ENCODE measurements around the genes ZFP3, C1QBP and MED31.

DNA sequence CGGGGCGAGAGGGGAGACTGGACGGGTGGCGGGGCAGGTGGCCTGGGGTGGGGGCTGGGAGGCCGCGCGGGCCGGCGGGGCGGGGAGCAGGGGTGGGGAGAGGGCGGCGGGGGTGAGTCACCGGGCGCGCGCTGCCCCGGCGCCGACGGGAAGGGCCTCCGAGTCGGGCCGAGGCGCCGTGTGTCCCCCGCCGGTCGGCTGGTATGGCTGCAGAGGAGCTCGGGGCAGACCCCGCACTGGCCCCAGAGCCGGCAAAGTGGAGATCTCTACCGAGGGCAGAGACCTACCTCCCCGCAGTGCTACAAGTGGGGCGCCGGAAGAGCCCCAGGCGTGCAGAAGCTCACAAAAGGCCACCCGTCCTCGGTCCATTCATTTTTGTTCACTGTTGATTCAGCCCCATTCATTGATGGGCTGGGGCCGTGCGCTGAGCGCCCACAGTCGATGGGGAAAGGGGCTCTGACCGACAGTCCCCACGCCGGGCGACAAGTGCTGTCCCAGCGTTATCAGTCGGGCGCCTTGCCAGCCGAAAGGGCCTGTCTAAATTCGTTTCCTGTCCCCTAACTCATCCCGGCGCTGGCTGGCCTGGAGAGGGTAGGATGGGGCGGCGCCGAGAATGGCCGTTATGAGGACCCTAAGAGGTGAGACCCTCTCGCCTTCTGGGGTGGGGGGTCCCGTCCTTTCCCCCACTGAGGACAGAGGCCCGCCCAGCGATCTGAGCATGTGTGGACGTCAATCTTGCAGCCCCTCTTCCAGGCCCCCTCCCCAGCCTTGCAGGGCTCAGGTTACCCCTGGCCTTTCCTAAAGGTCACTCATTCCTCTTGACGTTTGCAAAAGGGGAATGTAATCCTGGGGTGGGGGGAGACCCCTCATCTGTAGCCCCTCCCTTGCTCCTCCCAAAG lies 677 bp upstream of the ENO3 start:
- PRO-cap = bidirectional peak, plus-strand start at position 161 of the sequence, minus-strand start outside the sequence
- RAMPAGE, long total RNA, 5 experiments = no peak in any of the 5 experiments
- RRBS = 2% methylated on average over 36 of the region's 63 CpGs

GRCh38 chr17:4960548-4960947 lies 7.1 kb downstream of the SPAG7 start:
- PRO-cap = no peak
- RAMPAGE, long total RNA, 5 experiments = no peak in any of the 5 experiments
- RRBS = no CpG with 5 or more reads among the region's 5 CpGs

GRCh38 chr17:4973811-4974588 lies 6.4 kb upstream of the SPAG7 start:
- PRO-cap = no peak
- RAMPAGE, long total RNA, 5 experiments = no peak in any of the 5 experiments
- RRBS = no CpG with 5 or more reads among the region's 9 CpGs

DNA sequence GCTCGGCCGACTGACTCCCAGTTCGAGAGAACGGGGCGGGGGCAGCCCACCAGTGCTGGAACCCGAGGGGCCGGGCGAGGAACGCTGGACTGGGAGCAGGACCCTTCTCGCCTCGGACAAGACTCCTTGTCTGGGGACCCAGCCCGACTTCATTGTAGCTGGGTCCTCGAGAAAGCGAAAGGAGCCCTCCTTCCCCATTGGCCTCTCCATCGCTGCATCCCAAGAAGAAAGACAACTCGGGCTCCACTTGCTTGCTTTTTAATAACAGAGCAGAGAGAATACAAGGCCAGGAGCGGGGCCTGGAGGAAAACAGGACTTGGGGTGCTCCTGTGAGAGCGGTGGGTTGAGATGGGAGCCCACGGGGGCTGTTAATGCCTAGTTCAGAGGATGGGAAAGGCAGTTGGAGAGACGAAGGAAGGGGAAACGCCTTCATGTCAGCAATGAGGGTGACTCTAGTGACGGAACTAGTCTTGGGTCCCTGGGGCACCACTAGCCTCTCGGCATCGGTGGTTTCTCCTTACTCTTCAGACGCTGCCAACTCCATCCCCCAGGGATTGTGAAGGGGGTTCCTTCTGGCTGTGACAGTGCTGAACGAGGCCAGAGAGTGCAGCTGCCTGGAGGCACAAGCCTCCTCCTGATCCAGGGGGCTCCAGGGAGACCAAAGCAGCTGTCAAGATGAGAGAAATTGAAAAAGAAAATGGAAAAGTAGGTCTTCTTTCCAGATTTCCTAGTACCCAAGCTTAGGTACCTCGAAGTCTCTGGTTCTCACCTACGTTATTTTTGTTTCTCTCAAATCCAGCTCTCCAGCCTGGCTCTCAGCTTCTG lies 625 bp upstream of the CAMTA2 start:
- PRO-cap = unidirectional peak, minus-strand start at position 233 of the sequence
- RAMPAGE, long total RNA, 5 experiments = start-site peak on the plus strand in 1 of 5 experiments, centred at position 552 of the sequence, 6 reads per replicate
- RRBS = no CpG with 5 or more reads among the region's 28 CpGs

DNA sequence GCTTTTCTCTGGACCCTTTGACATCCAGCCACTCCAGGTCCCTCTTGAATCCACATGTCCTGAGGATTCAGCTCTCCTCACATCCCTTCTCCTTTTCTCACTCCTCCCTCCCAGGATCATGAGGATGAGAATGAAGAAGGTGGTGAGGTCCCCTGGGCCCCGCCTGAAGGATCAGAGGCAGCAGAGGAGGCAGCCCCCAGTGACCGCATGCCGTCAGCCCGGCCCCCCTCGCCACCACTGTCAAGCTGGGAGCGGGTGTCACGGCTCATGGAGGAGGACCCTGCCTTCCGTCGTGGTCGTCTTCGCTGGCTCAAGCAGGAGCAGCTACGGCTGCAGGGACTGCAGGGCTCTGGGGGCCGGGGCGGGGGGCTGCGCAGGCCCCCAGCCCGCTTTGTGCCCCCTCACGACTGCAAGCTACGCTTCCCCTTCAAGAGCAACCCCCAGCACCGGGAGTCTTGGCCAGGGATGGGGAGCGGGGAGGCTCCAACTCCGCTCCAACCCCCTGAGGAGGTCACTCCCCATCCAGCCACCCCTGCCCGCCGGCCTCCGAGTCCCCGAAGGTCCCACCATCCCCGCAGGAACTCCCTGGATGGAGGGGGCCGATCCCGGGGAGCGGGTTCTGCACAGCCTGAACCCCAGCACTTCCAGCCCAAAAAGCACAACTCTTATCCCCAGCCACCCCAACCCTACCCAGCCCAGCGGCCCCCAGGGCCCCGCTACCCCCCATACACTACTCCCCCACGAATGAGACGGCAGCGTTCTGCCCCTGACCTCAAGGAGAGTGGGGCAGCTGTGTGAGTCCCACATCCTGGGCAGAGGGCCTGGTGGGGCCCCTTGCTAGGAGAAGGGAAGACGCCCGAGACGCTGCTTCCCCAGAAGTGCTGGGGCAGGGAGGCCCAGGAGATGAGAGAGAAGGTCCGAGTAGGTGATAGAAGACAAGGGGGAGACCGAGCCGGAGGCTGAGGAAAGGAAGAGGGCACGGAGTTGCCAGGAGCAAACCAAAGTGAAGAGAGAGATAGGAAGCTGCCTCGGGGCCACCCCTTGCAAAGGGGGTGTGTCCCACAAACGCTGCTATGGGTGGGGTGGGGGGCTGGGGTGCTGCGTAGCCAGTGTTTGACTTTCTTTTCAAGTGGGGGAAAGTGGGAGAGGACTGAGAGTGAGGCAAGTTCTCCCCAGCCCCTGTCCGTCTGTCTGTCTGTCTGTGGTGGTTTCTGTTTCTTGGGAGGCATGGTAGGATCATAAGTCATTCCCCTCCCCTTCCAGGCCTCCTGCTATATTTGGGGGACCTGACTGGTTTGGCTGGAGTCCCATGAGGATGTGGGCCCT lies 11.4 kb downstream of the SLC52A1 start:
- PRO-cap = no peak
- RAMPAGE, long total RNA, 5 experiments = start-site peak on the plus strand in 4 of 5 experiments, centred at positions 196 to 1,090 of the sequence, 20 to 757 reads per replicate
- RRBS = 85% methylated on average over 12 of the region's 45 CpGs

DNA sequence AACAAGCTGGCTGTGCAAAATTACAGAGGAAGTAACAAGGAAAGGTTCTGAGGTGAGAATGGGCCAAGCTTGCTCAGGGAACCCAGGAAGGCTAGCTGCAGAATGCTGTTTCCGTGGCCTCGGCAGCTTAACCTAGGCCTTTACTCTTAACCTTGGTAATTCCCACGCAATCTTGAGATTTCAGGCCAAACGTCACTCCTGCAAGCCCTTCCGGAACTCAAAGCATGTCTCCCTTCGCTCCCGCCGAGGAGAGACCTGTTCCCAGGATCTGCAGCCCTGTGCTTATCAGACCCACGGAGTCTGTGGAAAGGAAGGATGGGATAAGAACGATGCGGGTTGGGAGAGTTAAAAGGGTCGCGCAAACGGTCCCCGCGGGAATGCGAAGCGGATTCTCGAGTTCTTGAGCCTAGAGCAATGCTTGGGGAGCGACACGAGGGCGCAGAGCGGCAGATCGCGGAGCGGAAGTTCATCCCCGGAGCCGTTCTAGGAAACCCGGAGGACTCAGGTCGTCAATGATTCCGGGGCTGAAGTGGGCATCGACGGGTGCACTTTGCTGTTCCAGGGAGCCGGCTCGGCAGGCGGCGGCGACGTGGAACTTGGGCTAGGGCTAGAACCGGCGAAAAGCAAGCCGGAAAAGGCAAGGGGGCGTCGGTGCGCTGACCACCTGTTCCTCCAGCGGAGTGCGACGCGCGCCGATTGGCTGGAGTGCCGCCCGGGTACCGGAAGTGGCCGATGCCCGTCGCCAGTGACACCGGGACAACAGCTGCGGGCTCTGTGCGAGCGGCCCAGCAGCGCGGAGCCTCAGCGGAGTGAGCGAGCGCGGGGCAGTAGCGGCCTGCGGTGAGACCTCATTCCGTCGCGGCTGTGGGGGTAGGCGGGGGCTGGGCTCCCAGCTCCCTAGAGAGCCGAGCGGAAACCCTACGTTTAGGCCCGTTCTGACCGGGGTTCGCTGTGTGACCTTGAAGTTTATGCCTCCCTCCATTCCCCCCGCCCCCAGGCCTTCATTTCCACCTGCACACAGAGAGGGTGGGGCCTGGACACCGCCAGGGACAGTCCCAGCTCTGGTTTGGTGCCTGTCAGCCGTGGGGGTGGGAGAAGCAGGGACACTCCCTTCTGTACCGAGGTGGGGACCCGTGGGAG lies at the start of gene ZFP3:
TSS of gene ZFP3 (plus strand) at position 732 of the 1,140 bp plus-strand sequence.
- PRO-cap = bidirectional peak, plus-strand start at position 745 of the sequence, minus-strand start at position 416 of the sequence
- RAMPAGE, long total RNA, 5 experiments = start-site peak on the plus strand in 4 of 5 experiments, centred at positions 737 to 778 of the sequence, 25 to 161 reads per replicate
- RRBS = 2% methylated on average over 21 of the region's 84 CpGs

- PRO-cap = no peak
- RAMPAGE, long total RNA, 5 experiments = start-site peak on the minus strand in 2 of 5 experiments, at chr17:5181679-5182382 at its widest, 6 to 28 reads per replicate
- RRBS = no CpG with 5 or more reads among the region's 7 CpGs
These were observed 9.8 kb downstream of the ZNF594 start for GRCh38 chr17:5181625-5182436.

- PRO-cap = bidirectional peak, plus-strand start at chr17:5221307, minus-strand start at chr17:5221130
- RAMPAGE, long total RNA, 5 experiments = no peak in any of the 5 experiments
- RRBS = no CpG with 5 or more reads among the region's 8 CpGs
These were observed 13.4 kb downstream of the SCIMP start for GRCh38 chr17:5221052-5221788.

- PRO-cap = no peak
- RAMPAGE, long total RNA, 5 experiments = start-site peak on the minus strand in 2 of 5 experiments, at chr17:5379002-5379573 at its widest, 11 reads per replicate
- RRBS = no CpG with 5 or more reads among the region's 10 CpGs
These were observed 40.5 kb downstream of the NUP88 start for GRCh38 chr17:5378582-5379693.

DNA sequence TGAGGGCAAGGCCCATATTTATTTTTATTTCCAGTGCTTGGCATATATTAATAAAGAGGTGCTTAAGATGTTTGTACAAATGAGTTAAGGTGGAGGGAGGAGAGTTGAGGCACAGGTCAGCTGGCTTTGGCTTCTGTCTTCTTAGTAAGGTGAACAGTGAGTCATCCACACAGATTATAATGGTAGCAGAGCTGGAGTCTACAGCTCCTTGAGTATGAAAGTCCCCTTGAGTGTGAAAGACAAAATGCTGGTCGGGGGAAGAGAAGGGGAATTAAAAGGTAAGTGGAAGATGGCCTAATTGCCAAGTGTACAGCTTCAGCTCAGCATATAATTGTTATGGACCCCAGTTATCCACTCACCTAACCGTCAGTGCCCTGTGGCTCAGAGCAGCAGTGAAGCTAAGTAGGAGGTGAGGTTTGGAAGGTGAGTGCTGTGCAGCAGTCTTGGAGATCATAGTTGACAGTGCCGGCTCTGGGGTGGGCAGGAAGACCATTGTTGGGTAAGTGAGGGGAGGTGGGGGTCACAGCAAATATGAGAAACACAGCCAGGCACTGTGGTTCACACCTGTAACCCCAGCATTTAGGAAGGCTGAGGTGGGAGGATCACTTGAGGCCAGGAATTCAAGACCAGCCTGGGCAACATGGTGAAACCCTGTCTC lies 8.2 kb downstream of the C1QBP start:
- PRO-cap = no peak
- RAMPAGE, long total RNA, 5 experiments = no peak in any of the 5 experiments
- RRBS = no CpG with 5 or more reads among the region's 3 CpGs

DNA sequence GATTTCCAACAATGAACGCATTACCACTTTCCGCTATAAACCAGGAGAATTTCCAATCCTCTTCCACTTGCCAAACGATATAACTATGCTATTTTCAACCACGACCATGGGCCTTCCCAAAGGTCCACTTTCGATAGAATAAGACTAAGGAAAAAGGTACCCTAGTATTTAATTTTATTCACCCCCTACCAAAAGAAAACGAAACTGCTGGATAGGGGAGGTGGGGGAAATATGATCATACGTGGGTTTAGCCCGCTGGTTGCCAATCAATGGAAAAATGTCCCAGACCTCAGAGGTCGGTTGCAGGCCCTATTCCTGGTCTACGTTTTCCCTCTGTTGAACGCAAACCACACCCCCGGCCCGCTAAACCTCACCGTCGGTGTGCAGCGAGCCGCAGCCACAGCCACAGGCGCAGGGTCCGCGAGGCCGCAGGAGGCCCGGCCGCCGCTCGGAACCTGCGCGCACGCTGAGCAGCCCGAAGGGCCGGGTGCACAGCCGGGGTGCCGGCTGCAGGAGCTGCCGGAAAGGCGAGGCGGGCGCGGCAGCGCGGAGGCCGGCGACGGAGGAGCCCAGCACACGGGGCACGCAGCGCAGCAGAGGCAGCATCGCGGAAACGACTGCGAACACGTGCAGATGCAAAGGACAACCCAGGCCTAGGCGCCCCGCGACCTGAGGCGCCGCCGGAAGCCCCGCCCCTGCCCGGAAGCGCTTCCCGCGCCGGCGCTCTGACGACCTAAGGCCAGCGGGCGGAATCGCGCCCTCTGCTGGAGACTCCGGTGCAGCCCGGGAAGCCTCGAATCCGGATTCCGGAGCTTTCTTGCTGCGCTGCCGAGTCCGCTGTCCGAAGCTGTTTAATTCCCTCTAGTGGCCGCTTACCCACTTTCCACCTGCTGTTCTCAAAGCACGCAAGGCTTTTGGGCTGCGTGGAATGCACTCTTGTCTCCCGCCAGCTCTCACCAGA lies at the start of gene C1QBP:
TSS of gene C1QBP (minus strand) at position 688 of the 961 bp plus-strand sequence.
- PRO-cap = bidirectional peak, plus-strand start at position 776 of the sequence, minus-strand start at position 697 of the sequence
- RAMPAGE, long total RNA, 5 experiments = start-site peak on the minus strand in 5 of 5 experiments, centred at positions 434 to 694 of the sequence, 13 to 63 reads per replicate
- RRBS = under 1% methylated on average over 34 of the region's 81 CpGs

- PRO-cap = no peak
- RAMPAGE, long total RNA, 5 experiments = start-site peak on the minus strand in 1 of 5 experiments, at chr17:5517807-5518050 at its widest, 6 reads per replicate
- RRBS = no CpG with 5 or more reads among the region's 3 CpGs
These were observed 16.9 kb upstream of the ENSG00000286190 start for GRCh38 chr17:5517683-5518043.

DNA sequence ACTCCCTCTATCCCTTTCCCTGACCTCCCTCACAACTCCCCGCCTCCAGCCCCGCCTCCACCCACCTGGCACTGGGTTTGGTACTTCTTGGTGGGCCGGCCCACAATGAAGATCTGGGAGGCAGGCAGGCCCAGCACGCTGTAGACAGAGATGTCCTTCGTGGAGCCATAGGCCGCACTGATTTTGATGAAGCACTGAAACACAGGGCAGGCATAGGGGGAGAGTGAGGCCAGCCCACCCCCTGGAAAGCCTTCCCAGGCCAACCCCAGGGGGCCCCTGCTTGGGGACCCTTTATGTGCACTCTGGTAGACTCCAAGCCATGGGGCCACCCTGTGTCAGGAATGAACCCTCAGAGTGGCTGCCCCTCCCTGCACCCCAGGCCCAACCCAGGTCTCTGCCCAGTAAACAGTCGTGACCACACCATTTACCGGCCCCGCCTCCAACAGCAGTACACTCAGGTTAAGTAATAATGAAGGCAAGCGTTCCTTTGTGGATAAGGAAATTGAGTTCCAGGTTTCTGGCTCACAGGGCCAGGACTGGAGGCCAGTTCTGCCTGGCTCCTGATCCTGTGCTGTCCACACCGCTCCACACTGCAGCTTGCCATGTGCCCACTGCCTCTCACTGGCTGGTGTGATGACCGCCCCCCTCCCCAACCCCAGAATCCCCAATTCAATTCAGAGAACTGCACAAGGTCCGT lies 13.4 kb downstream of the PIMREG start:
- PRO-cap = bidirectional peak, plus-strand start at position 546 of the sequence, minus-strand start at position 343 of the sequence
- RAMPAGE, long total RNA, 5 experiments = no peak in any of the 5 experiments
- RRBS = no CpG with 5 or more reads among the region's 13 CpGs

- PRO-cap = bidirectional peak, plus-strand start at chr17:6651767, minus-strand start at chr17:6651574
- RAMPAGE, long total RNA, 5 experiments = start-site peak on the minus strand in 4 of 5 experiments, at chr17:6651568-6651618 at its widest, 22 to 95 reads per replicate
- RRBS = 4% methylated on average over 30 of the region's 57 CpGs
These were observed at the start of gene MED31 for GRCh38 chr17:6651086-6652047. Gene MED31, minus strand, starts transcription at chr17:6651605.

GRCh38 chr17:6653296-6654198 lies 2.0 kb downstream of the C17orf100 start:
- PRO-cap = no peak
- RAMPAGE, long total RNA, 5 experiments = start-site peak on the plus strand in 1 of 5 experiments, at chr17:6653173-6653506 at its widest, 5 reads per replicate
- RRBS = no CpG with 5 or more reads among the region's 6 CpGs

GRCh38 chr17:6685859-6686810 lies 27.0 kb downstream of the SLC13A5 start:
- PRO-cap = no peak
- RAMPAGE, long total RNA, 5 experiments = no peak in any of the 5 experiments
- RRBS = no CpG with 5 or more reads among the region's 15 CpGs

DNA sequence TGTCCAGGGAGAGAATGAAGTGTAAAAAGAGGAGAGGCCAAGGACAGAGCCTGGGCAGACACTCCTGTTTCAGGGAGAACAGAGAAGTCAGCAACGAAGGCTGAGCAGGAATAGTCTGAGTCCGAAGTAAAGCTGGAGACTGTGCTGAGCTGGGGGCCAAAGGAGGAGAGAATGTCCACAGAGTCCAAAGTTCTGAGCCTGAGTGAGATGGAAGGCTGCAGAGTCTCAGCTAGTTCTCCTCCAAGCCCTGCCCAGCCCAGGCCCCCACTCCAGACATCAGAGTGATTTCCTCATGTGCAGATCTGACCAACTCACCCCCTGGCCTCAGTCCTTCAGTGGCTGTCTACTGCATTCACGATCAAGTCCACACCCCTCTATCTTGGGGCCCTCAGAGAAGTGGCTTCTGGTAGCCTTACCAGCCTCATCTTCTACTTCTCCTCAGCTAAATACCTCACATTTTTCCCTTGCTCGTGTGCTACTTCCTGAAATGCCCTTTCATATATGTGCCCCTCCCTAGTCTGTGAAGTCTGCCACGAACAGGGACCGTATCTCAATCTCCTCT lies 21.6 kb downstream of the SLC13A5 start:
- PRO-cap = no peak
- RAMPAGE, long total RNA, 5 experiments = no peak in any of the 5 experiments
- RRBS = no CpG with 5 or more reads among the region's 6 CpGs

GRCh38 chr17:6692606-6693187 lies 20.5 kb downstream of the SLC13A5 start:
- PRO-cap = no peak
- RAMPAGE, long total RNA, 5 experiments = no peak in any of the 5 experiments
- RRBS = no CpG with 5 or more reads among the region's 10 CpGs

DNA sequence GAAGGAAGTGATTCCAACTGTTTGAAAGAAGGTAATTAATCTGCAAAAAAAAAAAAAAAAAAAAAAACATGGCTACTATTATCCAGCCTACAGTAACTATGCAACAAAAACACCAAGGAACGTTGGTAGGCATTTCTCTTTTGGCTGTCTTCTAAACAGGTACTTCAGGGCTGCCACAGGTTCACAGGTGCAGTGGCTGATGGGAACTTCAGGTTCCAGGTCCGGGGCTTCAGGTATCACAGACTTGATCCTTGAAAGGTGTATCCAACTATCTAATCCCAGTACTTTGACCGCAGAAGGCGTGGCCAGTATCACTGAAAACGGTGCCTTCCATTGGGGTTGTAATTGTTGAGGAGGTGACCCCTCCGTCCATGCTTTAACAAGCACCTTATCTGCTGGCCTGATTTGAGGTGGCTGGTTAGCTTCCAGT lies 58.8 kb upstream of the ALOX12 start:
- PRO-cap = no peak
- RAMPAGE, long total RNA, 5 experiments = no peak in any of the 5 experiments
- RRBS = no CpG with 5 or more reads among the region's 6 CpGs

- PRO-cap = bidirectional peak, plus-strand start at chr17:7018532, minus-strand start at chr17:7018369
- RAMPAGE, long total RNA, 5 experiments = no peak in any of the 5 experiments
- RRBS = no CpG with 5 or more reads among the region's 18 CpGs
These were observed 3.5 kb downstream of the C17orf49 start for GRCh38 chr17:7017797-7018692.